ENCODE measurements around a stretch of chr7.

- PRO-cap, result no peak
These were observed 51.7 kb downstream of the GTF2IRD1 start for GRCh38 chr7:74505400-74505830.

GRCh38 chr7:74569519-74569905 lies 88.0 kb upstream of the GTF2I start:
- PRO-cap, result no peak

DNA sequence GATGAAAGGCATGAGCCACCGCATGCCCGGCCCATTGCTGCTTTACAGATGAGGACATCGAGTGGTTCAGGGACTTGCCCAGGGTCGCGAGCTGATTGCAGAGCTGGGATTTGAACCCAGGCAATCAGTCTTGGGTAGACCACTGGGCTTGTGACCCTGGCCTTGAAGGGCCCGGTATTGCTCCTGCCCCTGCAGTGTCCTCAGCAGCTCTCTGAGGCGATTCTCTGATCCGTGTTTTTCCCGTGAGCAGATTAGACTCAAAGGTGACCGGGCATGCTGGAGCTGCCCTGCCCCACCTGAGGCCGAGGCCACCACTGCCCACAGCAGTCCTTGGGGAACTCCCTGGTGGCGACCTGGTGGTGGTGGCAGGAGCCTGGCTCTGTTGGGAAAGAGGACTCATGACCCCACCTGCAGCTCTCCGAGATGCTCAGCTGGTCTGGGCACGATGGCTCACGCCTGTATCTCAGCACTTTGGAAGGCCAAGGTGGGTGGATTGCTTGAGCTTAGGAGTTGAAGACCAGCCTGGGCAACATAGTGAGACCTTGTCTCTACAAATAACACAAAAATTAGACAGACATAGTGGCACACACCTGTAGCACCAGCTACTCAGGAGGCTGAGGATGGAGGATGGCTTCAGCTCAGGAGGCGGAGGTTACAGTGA lies 76.1 kb upstream of the GTF2I start:
- PRO-cap, result no peak

DNA sequence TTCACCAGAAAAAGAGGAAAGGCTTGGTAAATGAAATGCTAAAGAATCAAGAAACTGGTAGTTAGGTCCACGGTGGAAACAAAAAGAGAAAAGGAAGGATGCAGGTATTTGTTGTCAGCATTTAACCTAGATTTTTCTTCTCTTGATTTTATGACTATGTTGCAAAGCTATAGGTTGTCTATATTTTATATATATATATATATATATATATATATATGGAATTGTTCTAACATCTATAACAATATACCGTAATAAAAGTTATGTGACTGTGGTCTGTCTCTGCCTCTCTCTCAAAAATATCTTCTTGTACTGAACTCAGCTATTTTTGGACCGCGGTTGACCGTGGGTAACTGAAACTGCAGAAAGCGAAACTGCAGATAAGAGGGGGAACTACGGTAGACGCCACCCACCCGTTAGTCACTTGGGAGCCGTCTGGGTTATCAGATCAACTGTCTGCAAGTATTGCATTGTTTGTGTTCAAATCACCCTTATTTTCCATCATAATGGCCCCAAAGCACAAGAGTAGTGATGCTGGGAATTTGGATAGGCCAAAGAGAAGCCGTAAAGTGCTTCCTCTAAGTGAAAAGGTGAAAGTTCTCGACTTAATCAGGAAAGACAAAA lies 7.6 kb upstream of the GTF2I start:
- PRO-cap, result unidirectional peak, plus-strand start at position 416 of the sequence

DNA sequence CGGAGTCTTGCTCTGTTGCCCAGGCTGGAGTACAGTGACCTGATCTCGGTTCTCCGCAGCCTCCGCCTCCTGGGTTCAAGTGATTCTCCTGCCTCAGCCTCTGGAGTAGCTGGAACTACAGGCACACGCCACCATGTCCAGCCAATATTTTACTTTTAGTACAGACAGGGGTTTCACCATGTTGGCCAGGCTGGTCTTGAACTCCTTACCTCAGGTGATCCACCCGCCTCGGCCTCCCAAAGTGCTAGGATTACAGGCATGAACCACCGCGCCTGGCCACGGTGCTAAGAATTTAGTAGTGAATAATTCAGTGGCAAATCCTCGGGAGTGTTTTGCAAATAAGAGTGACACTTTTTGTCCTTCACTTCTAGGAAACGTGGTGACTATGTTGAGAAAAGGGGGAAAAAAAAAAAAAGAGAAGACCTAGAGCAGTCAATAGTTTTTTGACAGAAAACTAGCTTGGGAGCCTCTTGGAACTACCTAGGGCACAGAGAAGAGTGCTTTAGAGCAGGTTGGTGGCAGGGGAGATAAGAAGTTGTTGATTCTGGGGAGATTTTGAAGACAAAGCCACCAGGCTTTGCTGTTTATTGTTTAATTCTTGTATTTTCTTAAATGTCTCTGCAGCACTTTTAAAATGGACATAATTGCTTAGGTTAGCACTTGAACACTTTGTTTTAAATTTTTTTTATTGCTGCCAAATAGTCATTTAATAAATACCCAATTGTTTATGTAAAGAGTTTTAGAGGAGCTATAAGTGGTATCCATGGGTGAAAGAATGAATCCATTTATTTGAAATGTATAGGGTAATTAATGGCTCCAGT lies 50.1 kb upstream of the NCF1 start:
- PRO-cap, result no peak

GRCh38 chr7:74724494-74724960 lies 49.3 kb upstream of the NCF1 start:
- PRO-cap, result no peak

GRCh38 chr7:75056530-75056891 lies 17.1 kb downstream of the RCC1L start:
- PRO-cap, result no peak

GRCh38 chr7:75395158-75395543 lies 278 bp upstream of the TRIM73 start:
- PRO-cap, result no peak

GRCh38 chr7:75418828-75419896 lies 23.7 kb downstream of the TRIM73 start:
- PRO-cap, result no peak

- PRO-cap, result no peak
These were observed 41.8 kb downstream of the TRIM73 start for GRCh38 chr7:75436886-75438014.

DNA sequence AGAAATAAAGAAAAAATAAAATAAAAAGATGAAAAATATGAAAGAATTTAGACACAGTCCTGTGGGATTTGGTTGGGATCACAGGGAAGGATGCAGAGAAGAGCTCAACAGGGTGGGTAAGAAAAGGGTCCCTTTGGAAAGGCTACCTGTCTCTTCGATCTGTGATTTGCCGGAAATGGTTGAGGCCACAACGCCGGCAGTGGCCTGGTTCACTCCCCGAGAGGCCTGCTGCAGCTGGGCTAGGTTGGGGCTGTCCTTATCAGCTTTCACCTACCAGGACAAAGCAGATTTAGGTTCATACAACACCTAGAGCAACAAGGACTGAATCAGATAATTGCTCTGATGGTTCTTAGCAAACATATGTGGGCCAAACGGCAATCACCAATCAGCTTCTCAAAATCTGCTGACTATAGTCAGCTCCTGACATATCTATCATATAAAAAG lies 50.6 kb downstream of the SPDYE5 start:
- PRO-cap, result no peak

- PRO-cap, result no peak
These were observed 73.0 kb downstream of the SPDYE5 start for GRCh38 chr7:75565162-75565502.

- PRO-cap, result no peak
These were observed 88.1 kb downstream of the HIP1 start for GRCh38 chr7:75650574-75651173.

DNA sequence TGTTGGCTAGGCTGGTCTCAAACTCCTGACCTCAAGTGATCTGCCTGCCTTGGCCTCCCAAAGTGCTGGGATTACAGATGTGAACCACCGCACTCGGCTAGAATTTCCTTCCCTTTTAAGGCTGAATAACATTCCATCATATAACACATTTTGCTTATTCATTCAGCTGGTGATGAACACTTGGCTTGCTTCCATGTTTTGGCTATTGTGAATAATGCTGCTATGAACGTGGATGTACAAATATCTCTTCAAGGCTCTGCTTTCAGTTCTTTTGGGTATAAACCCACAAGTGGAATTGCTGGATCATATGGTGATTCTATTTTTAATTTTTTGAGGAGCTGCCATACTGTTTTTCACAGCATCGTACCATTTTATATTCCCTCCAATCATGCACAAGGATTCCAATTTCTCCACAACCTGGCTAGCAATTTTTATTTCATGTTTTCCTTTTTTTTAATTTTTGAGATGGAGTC lies 67.4 kb downstream of the HIP1 start:
- PRO-cap, result no peak

GRCh38 chr7:75691627-75692387 lies 46.9 kb downstream of the HIP1 start:
- PRO-cap, result bidirectional peak, plus-strand start at chr7:75692124, minus-strand start at chr7:75691890

- PRO-cap, result no peak
These were observed 283 bp downstream of the HIP1 start for GRCh38 chr7:75738525-75738790.

- PRO-cap, result no peak
These were observed 13.6 kb upstream of the RHBDD2 start for GRCh38 chr7:75865259-75865596.

DNA sequence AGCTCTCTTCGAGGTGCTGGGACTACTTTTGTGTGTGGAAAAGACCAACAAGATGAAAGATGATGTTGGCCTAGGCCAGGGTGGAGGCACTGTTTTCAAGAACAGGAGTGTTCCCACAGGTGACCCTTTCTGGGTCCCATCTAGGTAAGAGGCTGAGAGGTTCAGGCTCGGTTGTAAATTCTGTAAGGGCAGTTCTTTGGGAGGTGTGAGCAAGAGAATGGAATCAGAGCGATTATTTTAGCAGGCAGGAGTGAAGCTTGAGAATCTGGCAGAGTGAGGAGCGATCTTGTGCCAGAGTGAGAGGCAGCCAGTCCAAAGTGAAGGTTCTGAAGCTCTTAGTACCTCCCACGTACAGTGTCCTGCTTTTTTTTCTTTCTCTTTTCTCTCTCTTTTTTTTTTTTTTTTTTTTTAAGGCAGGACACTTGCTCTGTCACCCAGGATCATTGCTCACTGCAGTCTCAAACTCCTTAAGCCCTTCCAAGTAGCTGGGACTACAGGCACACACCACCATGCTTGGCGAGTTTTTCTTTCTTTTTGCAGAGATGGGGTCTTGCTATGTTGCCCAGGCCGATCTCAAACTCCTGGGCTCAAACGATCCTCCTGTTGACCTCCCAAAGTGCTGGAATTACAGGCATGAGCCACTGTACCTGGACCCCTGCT lies 10.8 kb downstream of the POR start:
- PRO-cap, result no peak

DNA sequence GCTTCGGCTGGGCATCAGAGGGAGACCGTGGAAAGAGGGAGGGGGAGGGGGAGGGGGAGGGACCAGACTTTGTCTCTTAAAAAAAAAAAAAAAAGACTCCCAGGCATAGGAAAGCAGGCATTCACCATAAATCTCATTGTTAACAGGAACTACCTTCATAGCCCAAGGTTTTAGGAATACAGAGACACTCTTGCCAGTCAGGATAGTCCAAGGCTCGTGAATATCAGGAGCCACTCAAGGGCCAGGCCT lies 38.2 kb downstream of the POR start:
- PRO-cap, result unidirectional peak, plus-strand start at position 158 of the sequence

GRCh38 chr7:75988880-75990334 lies 5.0 kb downstream of the TMEM120A start:
- PRO-cap, result no peak

Measured in fallopian tube (tissue), 1 donor.